Aorta (tissue), 1 donor: ENCODE data around the gene LVRN.

- PRO-cap = no peak
These were observed 954 bp downstream of the NREP start for GRCh38 chr5:111756018-111756462.

DNA sequence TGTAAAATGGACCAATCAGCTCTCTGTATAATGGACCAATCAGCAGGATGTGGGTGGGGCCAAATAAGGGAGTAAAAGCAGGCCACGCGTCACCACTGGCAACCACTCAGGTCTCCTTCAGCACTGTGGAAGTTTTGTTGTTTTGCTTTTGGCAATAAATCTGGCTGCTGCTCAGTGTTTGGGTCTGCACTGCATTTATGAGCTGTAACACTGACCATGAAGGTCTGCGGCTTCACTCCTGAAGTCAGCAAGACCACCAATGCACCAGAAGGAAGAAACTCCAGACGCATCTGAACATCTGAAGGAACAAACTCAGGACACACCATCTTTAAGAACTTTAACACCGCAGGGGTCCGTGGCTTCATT, 69.2 kb upstream of the NREP start:
- PRO-cap = no peak

DNA sequence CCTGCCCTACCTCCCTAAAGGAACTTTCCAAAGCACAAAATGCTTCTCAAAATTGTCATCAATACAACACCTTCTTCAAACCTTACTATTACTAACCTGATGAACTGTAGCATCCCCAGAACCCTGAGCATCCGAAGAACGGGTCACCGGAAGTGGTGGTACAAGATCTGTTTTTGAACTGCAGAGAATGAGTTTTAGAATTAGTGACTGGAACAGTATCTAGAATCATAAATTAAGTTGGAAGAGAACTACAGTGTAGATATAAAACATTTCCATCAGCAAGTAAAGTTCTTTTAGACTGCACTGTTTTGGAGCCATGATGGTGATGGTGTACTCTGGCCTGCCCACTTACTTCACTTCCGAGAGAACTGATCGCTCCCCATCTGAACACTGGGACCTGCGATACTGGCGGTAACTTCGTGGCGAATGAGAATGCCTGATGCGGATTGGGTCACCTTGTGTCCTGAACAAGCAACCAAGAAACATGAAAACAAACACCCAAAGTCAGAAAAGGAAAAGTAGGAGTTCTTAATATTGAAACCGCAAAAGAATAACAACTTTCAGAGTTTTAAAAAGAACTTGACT, 250.3 kb downstream of the EPB41L4A start:
- PRO-cap = no peak

- PRO-cap = bidirectional peak, plus-strand start at chr5:112707620, minus-strand start at chr5:112707376; unidirectional peak, plus-strand start at chr5:112707777
These were observed 30.0 kb upstream of the APC start for GRCh38 chr5:112707283-112708446.

DNA sequence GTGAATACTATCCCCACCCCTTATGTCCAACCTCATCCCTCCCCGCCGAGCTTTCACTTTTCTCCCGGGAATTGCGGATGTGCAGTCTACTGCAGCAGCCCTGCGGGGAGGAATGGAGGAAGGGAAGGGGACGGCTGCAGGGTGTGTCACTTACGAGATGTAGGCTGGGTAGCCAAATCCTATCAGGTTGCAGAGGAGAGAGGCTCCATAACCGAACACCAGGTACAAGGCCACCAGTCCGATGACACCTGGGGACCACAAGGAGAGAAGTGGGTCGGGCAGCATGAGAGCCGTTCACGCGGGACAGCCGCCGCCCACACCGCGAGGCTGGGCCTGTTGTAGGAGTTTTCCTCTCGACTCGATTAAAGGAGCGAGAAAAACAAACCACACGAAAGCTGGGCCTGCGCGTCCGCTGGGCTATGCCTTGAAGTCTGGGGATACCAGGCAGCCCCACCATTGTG, 988 bp downstream of the REEP5 start:
- PRO-cap = unidirectional peak, plus-strand start at position 112 of the sequence

DNA sequence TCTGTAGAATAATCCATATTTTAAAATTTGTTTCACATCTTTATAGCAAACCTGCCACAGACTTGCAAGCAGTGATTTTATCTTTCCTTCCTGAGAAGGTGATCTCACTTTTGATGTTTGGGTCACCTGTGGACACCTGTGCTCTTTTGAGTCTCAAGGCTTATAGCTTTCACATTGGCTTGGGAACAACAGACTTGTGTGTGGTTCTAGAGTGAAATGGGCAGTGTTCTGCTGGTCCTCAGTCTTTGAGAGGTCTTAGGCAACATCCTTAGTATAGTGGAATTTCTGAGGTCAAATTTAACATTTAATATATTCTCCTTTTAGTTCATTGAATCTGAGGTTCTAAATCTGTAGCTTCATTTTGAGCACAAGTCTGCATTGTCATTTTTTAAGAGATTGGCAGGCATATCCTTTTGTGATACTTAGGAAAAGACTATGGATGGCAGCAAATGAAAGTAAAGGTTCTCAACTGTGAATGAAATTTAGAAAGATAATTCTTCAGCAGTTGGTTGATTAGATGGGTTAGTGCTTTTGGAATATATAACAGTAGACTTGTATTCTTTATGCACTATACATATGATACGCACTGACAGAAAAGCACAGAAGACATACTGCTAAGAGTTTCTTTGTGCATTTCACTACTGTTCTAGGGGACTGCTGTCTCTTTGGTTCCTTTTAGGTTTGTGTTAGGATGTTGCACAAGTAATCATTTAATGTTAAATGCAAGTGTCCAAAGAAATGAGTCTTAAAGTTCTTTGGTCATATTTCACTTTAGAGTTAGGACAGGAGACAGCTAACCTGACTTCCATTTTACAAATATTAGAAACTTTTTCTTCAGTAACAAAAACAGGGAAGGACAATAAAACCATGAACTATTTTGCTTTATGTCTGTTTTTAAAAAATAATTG, 42.4 kb downstream of the DCP2 start:
- PRO-cap = no peak

DNA sequence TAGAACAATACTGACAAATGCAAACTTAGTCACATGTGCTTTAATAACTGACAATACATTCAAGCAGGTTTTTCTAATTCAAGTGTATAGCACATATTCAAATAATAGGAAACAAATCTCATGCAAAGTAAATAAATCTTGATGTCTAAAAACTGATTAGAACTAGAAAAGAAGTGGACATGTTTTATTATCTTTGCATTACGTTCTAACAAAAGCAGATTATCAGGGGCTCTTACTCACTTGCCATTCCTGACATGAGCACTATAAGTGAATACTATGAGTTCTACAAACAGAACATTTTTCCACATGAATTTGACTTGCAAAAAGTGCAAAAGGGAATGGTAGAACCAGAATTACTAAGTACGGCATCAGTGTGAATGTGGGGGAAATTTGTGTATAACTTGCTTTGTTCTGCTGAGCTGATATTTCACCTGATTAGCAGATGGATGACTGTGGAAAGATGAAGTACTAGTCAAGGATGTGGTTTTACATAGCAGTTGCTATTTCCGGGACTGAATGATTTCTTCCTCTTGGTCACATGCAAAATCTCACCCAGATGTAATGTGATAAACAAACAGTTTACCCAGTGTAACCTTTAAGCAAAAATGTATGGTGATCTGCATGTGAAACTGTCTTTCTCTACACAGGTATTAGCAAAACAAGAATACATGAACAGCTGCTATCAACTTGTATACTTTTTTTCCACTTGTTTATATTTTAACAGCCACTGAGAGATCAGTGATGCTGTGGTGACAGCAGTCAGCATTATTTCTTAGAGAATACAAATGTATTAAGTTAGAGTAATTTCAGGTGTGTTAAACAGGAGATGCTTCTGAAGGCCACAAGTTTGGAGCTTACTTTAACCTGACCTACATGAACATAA, 46.0 kb downstream of the DCP2 start:
- PRO-cap = no peak

DNA sequence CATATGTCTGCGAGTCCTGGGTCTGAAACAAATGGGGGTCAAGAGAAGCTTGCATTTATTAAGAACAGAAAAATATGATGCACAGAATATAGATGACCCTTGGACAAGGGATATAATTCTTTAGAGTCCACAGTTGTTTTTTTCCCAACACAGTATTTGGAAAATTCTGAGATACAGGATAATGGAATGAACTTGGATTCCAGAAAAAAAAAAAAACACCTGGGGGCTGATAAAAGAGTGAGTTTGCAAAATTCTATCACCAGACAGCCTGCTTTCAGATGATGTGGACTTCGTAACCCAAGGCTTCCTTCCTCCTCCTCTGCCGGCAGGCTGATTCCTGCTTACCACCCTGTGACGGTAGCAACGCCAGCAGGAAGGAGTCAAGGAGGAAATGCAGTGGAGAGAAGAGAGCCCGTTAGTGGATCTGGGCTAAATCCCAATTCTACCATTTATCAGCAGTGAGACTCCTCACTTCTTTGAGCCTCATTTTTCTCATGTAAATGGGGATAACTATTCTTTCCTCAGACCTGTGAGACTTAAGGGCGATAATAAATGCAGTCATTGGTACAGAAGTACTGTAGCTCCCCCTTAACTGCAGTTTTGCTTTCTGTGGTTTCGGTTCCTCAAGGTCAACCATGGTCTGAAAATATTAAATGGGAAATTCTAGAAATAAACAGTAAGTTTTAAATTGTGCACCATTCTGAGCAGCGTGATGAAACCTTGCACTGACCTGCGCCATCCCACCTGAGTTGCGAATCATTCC, 71.2 kb downstream of the DCP2 start:
- PRO-cap = unidirectional peak, plus-strand start at position 383 of the sequence

- PRO-cap = no peak
These were observed 127.4 kb downstream of the DCP2 start for GRCh38 chr5:113103909-113104503.

DNA sequence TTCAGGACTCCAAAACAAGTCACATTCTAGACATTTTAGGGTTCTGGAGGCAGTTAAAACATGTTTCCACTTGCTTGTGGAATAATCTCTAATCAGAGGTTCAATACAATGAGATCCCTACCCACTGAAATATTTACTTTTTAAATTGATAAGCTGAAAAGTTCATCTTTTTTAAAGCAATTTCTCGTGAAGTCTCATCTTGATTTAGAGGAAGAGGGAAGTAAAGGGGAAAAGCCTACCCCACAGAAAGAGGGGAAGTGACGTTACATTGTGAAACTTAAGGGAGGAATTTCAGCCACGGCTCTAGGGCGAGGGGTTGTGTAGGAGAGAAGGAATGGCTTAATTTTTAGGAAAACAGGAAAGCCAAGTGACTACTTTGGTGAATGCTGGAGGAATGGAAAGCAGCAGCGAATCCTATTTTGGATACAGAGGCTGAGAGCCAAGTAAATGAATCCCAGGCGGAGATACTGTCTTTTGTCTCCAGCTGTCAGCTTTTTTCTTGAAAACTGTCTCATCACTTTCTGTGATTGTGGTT, 188.6 kb downstream of the TSSK1B start:
- PRO-cap = no peak

DNA sequence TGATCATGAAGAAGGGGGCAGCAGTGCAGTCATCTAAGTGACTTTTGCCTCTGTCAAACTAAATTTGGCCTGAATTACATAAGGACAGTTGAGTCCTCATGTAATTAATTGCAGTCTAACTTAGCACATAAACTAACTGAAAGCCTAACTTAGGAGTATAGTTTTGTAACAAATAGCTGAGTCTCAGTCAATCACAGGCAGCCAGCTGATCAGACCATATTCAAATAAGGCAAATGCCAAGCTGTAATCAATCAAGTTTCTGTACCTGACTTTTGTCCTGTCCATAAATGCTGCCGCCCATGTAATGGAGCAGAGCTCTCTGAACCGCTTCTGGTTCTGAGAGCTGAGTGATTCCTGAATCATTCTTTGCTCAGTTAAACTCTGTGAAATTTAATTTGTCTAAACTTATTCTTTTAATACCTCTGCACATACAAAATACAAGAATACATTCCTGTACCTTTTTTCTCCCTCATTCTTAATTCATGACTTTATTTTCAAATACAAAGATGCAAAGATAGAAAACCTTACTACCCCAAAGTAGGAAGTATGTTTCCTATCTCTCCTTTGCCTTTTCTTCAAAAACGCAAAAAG, 104.8 kb downstream of the TSSK1B start:
- PRO-cap = no peak

DNA sequence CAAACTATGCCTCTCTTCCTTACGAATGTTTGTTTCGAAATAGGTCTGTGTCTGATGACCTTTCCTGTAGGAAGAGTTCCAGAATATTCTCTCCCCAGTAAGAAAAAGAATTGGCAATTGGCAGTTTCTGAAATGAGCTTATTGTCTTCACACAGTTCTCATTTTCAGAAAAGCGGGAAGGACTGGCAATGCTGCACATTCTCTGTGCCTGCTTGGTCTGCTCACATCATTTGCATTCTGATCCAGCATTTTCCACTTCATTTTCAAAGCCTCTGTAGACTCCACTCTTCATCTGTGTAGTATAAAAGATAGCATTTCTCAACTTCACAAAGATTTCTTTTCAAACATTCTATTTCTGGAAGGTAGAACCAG, 120.6 kb upstream of the CCDC112 start:
- PRO-cap = no peak

DNA sequence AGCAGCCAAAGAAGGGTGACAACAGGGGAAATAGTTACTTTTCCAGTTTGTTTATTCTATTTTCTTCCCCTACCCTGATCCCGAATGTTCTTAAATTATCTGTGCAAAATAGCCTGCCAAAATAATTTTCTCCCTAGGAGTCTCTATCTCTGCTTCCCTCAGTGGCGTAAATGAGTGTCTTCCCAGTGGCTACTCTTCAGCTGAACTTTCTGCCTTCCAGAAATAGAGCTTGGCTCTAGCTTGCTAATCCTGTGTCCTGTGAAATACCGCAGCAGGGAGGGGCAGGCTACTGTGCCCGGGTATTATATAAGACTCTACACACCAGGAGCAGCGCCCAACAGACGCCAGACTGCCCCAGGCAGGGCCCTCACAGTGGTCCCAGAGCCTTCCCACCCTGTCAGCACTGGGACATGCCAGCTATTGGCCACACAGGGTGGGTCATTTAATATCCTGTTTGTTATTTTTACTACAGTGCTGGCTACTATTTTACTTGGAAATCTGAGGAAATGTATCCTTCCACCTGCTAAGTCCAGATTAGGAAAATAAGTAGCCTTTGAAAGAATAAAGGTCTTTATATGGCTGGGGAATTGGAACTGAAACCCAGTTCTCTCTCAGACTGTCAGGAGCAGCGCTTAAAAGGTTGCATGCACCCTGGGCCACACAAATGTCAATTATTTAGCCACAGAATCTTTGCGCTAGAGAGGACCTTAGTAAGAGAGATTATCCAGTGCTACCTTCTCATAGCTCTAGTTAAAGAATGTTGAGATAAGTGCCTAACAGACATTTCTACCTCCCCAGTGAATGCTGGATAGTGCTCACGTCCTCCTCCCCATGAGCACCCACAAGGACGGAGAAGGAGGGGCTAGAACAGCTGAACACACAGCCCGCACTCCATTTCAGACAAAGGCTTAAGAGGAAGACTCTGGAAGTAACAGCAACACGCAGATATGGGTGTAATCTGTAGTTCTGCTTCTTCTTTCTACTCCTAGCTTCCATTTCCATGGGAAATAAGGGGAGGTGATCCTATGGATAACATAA, 120.9 kb downstream of the FEM1C start:
- PRO-cap = no peak

GRCh38 chr5:115484189-115484662, 60.3 kb downstream of the FEM1C start:
- PRO-cap = no peak

- PRO-cap = no peak
These were observed 10.9 kb downstream of the TMED7 start for GRCh38 chr5:115614790-115615516.

DNA sequence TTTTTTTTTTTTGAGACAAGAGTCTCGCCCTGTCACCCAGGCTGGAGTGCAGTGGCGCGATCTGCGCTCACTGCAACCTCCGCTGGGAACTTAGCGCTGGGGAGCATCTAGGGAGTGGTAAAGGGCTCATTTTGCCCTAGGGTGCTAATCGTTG, 346 bp upstream of the TMED7 start:
- PRO-cap = bidirectional peak, plus-strand start at position 46 of the sequence, minus-strand start outside the sequence

DNA sequence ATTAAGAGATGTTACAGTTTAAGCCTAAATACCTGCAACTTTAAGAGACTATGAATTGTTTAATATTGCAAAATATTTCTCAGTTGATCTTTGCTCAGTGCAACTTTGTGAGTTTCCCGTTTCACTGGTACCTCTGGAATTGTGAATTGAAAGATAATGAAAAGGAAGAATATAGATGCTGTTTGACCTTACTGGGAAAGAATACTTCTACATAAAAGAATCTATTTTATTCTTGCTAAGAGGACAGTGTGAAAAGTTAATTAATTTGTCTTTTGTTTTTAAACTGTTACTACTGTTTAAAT, 30.2 kb upstream of the TMED7 start:
- PRO-cap = no peak

DNA sequence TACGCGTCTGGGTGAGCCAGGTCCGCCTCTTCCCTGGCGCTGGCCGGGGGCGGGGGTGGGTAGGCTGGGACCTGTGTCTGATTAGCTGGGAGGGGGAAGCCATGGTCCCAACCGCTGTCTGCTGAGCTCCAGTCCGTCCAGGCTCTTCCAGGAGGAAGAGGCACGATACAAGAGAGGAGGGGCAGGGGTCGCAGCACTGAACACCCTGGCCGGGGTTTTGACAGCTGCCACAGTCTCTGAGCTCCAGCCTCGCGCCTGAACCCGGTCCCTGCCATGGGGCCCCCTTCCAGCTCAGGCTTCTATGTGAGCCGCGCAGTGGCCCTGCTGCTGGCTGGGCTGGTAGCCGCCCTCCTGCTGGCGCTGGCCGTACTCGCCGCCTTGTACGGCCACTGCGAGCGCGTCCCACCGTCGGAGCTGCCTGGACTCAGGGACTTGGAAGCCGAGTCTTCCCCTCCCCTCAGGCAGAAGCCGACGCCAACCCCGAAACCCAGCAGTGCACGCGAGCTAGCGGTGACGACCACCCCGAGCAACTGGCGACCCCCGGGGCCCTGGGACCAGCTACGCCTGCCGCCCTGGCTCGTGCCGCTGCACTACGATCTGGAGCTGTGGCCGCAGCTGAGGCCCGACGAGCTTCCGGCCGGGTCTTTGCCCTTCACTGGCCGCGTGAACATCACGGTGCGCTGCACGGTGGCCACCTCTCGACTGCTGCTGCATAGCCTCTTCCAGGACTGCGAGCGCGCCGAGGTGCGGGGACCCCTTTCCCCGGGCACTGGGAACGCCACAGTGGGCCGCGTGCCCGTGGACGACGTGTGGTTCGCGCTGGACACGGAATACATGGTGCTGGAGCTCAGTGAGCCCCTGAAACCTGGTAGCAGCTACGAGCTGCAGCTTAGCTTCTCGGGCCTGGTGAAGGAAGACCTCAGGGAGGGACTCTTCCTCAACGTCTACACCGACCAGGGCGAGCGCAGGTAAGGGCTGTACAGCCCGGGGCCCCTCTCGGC, at the start of gene LVRN:
Gene LVRN (plus strand): TSS at position 131 of the 1,001 bp plus-strand sequence.
- PRO-cap = no peak

DNA sequence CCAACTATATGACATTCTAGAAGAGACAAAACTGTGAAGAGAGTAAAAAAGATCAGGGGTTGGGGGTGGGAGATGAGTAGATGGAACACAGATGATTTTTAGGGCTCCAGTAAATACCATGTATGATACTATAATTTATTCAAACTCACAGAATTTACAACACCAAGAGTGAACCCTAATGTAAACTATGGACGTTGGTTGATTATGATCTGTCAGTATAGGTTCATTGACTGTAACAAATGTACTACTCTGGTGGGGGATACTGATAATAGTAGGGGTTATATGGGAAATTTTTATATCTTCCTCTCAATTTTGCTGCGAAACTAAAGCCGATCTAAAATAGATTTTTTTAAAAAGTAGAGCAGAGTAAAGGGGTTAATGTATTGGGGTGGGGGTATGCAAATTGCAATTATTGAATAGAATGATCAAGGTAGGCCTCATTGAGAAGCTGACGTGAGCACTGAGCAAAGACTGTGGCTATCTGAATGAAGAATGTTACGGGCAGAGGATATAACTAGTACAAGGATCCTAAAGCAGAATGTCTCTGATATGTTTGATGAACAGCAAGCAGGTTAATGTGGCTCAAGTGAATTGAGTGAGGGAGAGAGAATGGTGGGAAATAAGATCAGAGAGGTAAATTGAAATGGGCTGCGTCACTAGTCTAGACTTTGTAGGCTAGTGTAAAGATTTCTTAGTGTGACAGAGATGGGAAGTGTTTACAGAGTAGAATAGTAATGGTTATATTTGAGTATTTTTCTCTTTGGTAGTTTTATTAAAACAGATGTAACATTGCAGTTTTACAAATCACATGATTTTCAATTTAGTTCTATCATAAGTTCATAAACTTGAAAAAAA, 152.0 kb downstream of the COMMD10 start:
- PRO-cap = no peak

- PRO-cap = no peak
These were observed 155.0 kb downstream of the COMMD10 start for GRCh38 chr5:116239587-116240417.